GM12891 (cell line): ENCODE results near the gene ANKIB1.

GRCh38 chr7:88200713-88201435 lies 19.0 kb downstream of the SRI start:
- RRBS, result no CpG with 5 or more reads among the region's 5 CpGs

DNA sequence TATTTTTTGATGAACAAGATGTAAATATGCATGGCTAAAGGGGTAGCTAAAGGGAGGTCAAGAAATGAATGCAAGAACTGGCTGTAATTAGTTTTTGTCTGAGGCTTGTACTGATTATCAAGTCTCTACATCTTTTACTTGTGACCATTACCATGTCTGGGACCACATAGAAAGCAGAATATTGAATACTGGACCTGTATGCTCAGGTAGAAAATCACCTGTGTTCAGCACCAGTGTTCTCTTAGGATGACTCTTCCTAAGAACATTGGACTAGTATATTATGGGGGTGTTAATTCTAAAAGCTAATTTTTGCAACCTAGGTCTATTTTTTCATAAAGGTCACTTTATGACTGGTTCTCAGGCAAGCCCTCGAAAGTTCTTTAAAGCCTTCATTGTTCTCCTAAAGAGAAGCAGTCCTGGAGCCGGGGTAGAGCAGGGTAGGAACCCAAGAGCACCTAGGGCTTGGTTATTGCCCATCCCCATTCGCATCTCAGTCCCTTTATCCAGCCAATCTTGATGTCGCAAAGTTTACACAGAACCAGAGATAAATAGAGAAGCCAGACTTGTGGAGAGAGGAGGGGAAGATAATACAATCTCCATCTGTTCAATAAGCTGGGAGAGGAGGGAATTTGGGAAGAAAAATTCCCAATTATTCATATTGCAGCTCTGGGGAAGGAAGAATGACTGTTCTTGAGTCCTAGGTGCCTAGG lies 6.2 kb upstream of the SRI start:
- RRBS, result no CpG with 5 or more reads among the region's 4 CpGs

DNA sequence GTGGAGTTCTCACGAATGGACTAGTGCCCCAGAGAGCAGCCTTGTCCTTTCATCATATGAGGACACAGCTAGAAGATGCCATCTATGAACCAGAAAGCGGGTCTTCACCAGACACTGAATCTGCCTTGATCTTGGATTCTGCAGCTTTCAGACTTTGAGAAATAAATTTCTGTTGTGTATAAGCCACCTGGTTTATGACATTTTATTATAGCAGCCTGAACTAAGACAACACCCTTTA lies 9.3 kb upstream of the SRI start:
- RRBS, result no CpG with 5 or more reads among the region's 2 CpGs

GRCh38 chr7:90119098-90119903 lies 35.0 kb upstream of the STEAP1 start:
- RRBS, result 34% methylated on average over 9 of the region's 66 CpGs

DNA sequence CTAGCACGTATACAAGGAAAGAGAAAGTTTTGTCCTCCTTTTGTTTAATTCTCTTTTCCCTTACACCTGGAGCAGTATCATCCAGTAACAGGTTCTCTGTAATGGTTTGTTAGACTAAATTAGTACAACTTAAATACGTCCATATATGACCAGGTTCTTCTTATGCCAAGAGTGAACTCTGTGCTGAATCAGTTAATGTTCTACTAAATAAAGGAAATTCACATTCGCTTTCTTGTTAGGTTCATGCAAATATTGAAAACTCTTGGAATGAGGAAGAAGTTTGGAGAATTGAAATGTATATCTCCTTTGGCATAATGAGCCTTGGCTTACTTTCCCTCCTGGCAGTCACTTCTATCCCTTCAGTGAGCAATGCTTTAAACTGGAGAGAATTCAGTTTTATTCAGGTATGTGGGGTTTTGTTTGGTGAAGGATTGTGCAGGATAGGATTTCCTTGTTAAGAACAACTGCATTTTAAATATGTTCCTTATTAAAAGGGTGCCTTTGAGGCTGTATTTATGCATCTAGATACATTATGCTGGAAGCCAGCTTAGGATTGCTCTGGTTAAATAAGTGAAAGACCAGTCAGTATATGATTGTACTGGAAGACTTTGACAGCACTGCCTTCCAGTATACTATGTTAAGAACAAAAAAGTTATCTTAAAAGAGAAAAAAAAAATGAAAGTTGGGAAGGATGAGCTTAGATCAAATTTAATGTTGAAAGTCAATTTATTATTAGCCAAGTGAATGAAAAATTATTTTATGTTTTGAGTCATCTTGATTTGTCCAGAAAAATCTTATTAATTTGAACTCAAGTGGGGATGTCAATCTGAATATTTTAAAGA lies 15.1 kb upstream of the CFAP69 start:
- RRBS, result no CpG with 5 or more reads among the region's 3 CpGs

DNA sequence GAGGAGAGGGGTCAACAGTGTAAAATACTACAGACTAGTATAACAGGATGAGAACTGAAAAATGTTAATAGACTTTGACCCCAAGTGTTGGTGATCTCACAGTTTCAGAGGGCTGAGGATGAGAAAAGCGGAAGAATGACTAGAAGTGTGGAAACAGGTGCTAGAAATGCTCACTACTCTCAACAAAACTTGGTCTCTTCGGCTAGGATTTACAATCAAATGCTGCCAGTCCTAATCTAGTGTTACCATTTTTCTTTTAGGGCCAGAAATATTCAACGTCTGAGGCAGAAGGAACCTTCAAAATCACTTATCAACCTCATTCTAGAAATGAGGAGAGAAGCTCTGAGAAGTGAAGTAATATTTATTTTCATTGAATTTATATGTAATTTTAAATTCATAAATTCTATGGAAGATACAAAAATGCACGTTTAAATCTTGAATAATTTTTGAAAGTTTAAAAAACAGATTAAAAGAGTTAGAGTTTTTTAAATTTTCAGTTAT lies 2.0 kb upstream of the CFAP69 start:
- RRBS, result no CpG with 5 or more reads among the region's 4 CpGs

GRCh38 chr7:90266416-90267308 lies 21.7 kb downstream of the CFAP69 start:
- RRBS, result no CpG with 5 or more reads among the region's 5 CpGs

- RRBS, result no CpG with 5 or more reads among the region's 3 CpGs
Measured at GRCh38 chr7:90411111-90411671, 7.9 kb downstream of the CLDN12 start.

GRCh38 chr7:90574115-90575032 lies 21.7 kb upstream of the CDK14 start:
- RRBS, result no CpG with 5 or more reads among the region's 3 CpGs

DNA sequence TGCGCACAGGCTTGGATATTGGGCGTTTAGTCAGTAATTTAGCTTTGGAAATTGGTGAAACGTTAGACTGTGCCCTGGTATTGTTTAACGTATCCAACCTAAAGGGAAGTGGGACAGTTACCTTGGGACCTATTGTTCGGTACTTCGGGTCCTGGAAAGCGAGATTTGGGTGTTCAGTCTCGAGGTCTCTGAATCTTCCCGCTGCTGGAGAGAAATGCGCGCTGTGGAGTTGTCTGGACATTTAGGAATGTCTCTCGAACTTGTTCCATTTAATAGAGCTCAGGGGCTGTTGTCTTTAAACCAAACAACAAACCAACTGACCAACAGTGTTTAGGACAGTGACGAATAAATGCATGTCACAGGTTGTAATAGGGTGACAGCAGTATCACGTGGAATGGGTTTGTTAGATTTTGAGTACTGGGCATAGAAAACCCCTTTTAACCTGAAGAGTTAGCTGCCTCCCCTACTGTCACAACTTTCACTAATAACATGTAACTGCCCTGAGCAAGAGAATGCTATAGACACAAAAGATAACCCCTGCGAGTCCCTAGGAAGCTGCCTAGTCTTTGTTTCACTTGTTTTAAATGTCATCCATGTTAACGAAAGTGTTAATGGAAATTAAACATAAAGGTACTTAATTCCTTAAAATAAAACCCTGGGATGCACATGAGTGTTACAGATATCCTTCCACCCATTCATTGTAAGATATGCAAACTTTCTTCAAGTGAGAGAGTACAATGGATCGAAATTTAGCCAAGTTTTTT lies 1.1 kb downstream of the CDK14 start:
- RRBS, result no CpG with 5 or more reads among the region's 17 CpGs

DNA sequence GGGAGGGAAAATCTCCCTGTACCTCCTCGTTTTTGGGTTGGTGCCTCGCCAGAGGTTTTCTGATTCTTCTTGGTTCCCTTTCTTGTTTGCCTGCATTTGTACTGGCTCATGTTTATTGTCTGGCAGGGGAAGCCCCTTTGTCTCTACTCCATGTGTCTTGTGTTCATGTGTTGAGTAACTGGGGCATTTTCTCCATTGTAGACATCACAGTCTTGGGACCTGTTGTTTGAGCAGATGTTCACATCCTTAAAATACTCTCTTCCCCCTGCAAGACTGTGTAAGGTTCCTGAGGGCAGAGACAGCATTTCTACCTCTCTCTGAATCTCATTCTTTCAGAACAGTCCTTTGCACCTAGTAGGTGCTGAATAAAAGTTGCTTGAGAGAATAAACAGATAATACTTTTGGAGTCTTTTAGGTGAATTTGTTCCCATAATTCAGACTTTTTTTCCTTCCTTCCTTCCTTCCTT lies 25.1 kb downstream of the CDK14 start:
- RRBS, result no CpG with 5 or more reads among the region's 2 CpGs

DNA sequence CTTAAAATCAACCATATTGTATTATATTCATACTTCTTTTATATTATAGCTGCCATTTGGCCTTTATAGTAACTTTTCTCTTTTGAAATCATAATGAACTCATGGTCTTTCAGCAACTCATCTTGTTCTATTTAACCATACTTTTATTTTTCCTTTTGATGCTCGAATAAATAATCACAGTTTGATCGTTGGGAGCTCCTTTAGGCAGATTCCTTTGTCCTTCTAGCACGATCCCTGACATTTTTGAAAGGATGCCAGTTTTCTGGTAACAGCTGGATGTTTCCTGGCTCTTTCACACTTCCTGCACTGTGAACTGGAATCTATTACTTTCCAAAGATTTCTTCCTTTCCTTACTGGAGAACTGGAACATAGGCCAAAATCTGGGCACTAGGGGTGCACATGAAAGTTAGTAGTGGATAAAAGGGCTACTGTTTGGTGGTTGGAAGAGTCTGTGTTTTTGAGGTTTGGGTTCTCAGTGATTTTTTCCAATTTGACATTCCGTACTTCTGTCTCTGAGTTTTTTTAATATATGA lies 125.2 kb downstream of the CDK14 start:
- RRBS, result no CpG with 5 or more reads among the region's 4 CpGs

DNA sequence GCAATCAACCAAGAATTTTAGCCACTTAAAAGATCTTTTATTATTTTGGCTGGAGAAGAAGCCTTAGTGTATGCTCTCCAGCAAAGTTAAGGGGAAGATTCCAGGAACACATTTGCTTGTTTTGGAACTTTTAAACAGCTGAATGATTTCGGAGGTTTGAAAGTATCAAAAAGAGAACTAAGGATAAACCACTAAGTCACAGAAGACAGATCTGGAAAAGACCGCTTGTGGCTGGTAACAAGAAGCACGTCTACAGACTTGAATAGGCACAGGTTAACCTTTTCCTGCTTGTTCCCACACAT lies 182.1 kb upstream of the FZD1 start:
- RRBS, result no CpG with 5 or more reads among the region's 3 CpGs

DNA sequence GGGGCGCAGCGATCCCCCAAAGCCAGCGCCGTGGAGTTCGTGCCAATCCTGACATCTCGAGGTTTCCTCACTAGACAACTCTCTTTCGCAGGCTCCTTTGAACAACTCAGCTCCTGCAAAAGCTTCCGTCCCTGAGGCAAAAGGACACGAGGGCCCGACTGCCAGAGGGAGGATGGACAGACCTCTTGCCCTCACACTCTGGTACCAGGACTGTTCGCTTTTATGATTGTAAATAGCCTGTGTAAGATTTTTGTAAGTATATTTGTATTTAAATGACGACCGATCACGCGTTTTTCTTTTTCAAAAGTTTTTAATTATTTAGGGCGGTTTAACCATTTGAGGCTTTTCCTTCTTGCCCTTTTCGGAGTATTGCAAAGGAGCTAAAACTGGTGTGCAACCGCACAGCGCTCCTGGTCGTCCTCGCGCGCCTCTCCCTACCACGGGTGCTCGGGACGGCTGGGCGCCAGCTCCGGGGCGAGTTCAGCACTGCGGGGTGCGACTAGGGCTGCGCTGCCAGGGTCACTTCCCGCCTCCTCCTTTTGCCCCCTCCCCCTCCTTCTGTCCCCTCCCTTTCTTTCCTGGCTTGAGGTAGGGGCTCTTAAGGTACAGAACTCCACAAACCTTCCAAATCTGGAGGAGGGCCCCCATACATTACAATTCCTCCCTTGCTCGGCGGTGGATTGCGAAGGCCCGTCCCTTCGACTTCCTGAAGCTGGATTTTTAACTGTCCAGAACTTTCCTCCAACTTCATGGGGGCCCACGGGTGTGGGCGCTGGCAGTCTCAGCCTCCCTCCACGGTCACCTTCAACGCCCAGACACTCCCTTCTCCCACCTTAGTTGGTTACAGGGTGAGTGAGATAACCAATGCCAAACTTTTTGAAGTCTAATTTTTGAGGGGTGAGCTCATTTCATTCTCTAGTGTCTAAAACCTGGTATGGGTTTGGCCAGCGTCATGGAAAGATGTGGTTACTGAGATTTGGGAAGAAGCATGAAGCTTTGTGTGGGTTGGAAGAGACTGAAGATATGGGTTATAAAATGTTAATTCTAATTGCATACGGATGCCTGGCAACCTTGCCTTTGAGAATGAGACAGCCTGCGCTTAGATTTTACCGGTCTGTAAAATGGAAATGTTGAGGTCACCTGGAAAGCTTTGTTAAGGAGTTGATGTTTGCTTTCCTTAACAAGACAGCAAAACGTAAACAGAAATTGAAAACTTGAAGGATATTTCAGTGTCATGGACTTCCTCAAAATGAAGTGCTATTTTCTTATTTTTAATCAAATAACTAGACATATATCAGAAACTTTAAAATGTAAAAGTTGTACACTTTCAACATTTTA lies 3.1 kb downstream of the FZD1 start:
- RRBS, result no CpG with 5 or more reads among the region's 47 CpGs

- RRBS, result no CpG with 5 or more reads among the region's 5 CpGs
Measured at GRCh38 chr7:92070978-92071344, 63.3 kb downstream of the CYP51A1 start.

- RRBS, result 1% methylated on average over 10 of the region's 73 CpGs
Measured at GRCh38 chr7:92245781-92246730, at the start of gene ANKIB1. TSS of gene ANKIB1 (plus strand) at chr7:92245974.

DNA sequence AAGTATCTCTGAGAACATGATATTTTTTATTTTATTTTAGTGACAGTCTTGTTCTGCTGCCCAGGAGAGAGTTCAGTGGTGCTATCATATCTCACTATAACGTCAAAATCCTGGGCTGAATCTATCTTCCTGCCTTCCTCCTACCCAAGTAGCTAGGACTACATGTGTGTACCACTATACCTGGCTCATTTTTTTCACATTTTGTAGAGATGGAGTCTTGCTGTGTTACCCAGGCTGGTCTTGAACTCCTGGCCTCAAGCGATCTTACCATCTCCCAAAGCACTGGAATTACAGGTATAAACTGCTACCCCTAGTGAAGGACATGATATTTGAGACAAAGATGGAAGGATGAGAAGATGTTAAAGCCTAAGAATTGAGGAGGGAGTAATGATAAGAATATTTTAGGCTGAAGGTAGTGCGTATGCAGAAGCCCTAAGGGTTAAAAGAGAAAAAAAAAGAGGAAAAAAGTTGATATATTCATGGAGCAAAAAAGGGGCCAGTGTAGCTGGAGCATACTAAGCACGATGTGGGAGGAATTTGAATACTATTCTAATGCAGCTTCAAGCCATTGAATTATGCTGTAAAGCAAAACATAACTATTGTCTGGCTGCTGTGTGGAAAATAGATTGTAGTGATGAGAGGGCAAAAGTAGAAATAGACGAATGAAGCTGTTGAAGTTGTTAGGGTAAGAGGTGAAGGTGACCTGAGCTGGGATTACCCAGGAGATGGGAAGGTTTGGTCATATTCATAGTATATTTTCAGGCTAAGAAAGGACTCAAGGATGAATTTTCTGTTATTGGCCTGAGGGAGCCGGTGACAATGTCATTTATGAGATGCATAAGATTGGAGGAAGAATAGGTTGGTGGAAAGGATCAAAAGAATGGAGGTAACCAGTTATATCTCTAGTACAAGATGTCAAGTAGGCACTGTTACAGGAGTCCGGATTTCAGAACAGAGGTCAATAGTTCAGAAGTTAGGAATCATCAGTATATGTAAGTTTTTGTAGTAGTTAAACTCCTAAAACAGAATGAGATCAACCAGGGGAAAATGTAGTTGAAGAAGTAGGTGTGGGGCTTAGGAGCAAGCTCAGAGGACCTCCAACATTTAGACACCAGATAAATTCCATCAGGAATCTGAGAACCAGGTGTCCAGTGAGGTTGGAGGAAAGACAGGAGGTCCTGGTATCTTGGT lies 19.6 kb downstream of the ANKIB1 start:
- RRBS, result 100% methylated on average over 1 of the region's 7 CpGs

- RRBS, result 91% methylated on average over 5 of the region's 28 CpGs
Measured at GRCh38 chr7:92608266-92609298, 18.4 kb upstream of the FAM133B start.

GRCh38 chr7:92695112-92696521 lies 105.4 kb upstream of the FAM133B start:
- RRBS, result no CpG with 5 or more reads among the region's 17 CpGs

DNA sequence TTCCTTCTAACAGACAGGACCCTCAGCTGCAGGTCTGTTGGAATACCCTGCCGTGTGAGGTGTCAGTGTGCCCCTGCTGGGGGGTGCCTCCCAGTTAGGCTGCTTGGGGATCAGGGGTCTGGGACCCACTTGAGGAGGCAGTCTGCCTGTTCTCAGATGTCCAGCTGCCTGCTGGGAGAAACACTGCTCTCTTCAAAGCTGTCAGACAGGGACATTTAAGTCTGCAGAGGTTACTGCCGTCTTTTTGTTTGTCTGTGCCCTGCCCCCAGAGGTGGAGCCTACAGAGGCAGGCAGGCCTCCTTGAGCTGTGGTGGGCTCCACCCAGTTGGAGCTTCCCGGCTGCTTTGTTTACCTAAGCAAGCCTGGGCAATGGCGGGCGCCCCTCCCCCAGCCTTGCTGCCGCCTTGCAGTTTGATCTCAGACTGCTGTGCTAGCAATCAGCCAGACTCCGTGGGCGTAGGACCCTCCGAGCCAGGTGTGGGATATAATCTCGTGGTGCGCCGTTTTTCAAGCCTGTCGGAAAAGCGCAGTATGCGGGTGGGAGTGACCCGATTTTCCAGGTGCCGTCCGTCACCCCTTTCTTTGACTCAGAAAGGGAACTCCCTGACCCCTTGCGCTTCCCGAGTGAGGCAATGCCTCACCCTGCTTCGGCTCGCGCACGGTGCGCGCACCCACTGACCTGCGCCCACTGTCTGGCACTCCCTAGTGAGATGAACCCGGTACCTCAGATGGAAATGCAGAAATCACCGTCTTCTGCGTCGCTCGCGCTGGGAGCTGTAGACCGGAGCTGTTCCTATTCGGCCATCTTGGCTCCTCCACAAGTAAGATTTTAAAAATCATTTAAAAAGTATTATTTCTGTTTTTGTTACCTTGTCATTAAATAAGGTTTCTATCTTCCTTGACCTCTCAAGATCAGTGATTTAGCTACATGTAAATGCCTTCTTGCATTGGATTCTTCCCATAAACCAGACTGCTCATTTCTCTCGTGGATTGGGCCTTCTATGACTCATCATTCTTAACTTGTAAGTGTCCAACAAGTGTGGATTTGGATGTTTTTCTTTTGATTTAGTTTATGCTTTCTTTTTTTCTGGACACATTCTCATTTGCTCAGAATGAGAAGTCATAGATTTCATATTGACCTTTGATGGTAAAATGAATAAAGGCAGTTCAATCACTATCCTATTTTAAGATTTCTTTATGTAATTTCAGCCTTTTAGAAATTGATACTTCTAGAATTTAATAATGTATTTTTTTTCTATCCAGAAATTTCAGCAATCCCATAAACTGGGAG lies 16.9 kb upstream of the CALCR start:
- RRBS, result no CpG with 5 or more reads among the region's 36 CpGs